Vein endothelial cell (primary cell): ENCODE measurements around a stretch of chr7.

DNA sequence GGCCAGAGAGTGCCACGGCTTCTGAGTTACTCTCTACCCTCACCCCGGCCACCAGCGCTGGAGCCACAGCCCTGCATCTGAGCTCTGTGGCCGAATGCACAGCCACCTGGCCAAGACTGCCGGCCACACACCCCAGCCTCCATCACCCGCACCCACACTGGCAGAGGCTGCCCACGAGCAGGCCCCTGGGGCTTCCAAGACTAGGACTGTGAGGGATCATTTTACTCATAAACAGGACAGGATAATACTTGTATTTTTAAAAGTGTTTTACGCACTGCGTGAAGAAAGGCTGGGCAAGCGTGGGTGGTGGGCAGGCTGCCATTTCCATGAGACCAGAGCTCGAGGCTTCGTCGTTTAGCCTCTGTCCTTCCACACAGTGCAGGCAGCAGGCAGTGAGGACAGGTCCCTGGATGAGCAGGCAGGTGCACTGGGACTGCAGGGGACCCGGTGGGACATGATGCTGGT, 35.6 kb upstream of the RNF32 start:
- CAGE, long polyA plus RNA: no peak

- CAGE, long polyA plus RNA: no peak
Observed at GRCh38 chr7:156650719-156651110, 10.1 kb downstream of the RNF32 start.

DNA sequence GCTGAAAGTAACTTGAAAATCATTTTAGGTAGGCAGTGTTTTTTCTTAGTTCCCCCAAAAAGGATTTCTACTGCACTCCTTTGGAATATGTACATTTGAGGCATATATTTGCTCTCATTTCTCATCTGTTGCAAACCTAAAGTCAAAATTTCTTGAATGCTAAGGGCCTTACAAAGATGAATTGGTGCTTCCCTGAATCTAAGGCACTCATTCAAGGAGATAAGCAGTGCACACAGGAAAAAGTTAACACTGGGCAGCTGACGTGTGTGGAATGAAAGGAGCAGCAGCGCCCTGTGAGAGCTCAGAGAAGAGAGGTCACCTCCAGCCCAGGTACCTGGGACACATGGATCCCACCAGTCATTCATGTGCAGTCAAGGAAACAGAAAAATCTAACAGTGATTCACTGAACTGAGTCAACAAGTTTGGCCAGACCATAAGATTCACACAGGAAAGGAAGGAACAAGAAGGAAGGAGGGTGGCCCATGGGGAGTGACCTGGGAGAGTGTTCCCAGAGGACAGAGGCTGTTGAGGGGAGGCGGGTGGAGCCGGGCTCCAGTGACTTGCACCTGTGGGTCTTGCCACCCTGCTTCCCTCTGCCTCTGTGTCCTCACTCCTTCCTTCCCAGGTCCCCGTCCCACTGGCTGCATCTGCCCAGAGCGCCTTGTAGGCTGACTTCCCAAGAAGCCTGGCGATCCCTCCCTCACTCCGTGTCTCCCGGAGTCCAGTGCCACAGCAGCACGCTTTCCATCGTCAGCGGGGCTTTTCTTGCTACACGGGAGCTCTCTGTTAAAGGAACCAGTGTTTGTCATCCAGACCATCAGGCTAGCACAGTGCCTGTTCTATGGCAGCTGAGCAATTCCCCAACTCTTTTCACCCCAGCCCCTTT, 27.6 kb downstream of the RNF32 start:
- CAGE, long polyA plus RNA: no peak

- CAGE, long polyA plus RNA: no peak
Observed at GRCh38 chr7:156725142-156725609, 84.6 kb downstream of the RNF32 start.

DNA sequence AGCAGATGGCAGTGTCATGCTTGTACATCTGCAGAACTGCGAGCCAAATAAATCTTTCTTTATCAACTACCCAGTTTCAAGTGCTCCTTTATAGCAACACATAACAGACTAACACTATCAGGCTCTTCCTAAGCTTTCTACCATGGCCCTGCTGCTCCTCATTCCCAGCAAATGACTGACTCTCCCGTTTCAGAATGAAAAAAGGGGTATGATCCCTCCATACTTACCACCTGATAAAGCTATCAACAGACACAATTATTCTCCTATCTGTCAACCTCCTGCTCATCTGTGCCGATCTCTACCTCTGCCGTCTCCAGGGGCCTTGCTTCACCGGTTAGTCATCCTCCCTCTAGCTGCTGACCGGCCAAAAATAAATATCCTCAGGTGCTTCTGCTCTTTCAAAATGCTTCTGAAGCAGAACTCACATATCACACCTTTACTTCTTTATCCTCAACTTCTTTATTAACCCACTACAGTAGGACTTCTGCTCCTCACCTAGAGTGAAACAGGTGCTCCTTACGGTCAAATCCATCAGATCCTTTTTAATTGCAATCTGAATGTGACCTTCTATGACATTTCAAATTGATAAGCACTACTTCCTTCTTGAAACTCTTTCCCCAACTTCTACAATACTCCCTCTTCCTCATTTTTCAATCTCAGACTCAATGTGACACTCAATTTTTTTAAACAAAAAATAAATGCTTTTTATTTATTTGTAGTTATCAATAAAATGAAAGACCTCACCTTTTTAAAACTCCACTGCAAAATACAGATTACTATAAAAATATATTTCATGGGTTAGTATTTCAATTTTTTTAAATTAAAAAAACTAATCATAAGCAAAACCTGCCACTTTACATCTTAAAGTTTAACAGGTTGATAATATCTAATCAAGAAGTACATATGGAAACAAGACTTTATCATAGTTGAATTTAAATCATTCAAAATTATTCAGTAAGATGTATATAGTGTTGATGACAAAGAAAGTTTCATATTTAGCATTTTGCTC, 63.1 kb downstream of the LMBR1 start:
- CAGE, long polyA plus RNA: no peak

- CAGE, long polyA plus RNA: no peak
Observed at GRCh38 chr7:156832357-156833075, 60.5 kb downstream of the LMBR1 start.

GRCh38 chr7:156891873-156892891, 801 bp downstream of the LMBR1 start:
- CAGE, long polyA plus RNA: no peak

DNA sequence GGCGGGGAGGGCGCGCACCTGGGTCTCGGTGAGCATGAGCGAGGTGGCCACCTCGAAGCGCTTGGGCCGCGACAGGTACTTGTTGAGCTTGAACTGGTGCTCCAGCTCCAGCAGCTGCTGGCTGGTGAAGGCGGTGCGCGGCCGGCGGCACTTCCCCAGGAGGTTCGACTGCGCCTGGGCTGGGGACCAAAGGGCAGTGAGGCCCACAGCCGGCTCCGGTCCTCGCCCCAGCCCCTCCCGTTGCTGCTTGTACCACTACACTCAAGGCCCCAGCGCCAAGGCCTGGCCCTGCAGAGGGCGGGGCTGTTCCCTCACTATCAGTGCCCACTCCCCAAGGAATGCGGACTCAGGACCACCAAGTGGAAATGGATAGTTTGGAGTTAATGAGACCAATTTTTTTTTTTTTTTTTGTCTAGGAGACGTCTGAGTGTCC, 4.0 kb downstream of the MNX1 start:
- CAGE, long polyA plus RNA: no peak

GRCh38 chr7:157010961-157011591, 613 bp upstream of the MNX1 start:
- CAGE, long polyA plus RNA: no peak

DNA sequence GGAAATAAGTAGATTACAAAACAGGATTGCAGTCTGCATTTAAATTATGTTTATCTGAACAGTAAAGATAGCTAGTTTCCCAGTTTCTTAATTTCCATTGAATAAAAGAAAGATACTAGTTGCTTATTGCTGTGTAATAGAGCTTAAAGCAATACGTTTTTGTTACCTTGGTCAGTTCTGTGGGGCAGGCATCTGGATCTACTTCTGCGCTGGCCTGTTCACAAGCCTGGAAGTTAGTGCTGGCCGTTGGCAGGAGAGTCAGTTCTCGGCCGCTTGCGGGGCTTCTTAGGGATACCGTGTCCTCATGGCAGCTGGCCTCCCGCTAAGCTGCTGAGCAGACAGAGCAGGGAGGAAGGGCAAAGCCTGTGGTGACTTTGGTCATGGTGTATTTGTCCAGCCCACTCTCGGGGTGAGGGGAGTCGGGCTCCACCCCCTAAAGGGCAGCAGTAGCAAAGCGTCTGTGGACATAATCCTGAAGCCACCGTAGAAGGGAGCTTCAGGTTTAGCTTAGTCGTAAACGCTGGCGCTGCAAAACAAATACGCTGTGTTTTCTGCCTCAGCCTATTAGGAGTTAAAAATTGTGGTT, 12.1 kb downstream of the UBE3C start:
- CAGE, long polyA plus RNA: no peak

- CAGE, long polyA plus RNA: no peak
Observed at GRCh38 chr7:157194146-157194931, 55.6 kb downstream of the UBE3C start.

- CAGE, long polyA plus RNA: no peak
Observed at GRCh38 chr7:157270945-157271567, 65.7 kb upstream of the DNAJB6 start.

- CAGE, long polyA plus RNA: no peak
Observed at GRCh38 chr7:157822508-157823069, 485.8 kb downstream of the DNAJB6 start.

DNA sequence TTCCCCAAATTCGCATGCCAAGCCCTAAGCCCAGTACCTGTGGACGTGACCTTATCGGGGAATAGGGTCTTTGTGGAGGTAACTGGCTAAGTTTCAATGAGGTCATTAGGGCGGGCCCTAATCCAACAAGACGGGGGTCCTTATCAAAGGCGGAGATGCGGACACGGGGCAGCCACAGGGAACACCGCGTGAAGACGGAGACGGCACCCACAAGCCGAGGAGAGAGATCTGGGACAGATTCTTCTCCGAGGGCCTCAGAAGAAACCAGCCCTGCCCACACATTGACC, 516.9 kb downstream of the DNAJB6 start:
- CAGE, long polyA plus RNA: no peak

DNA sequence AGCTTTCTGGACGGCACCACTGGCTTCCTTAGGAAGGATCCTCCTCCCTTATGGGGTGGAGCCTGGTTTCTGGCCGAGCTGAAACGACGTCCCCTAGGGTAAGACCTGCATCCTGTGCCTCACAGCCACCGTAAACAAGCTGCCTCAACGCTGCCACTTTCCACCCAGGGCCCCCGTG, 568.9 kb downstream of the DNAJB6 start:
- CAGE, long polyA plus RNA: no peak

- CAGE, long polyA plus RNA: no peak
Observed at GRCh38 chr7:158135428-158135828, 452.2 kb downstream of the PTPRN2 start.

DNA sequence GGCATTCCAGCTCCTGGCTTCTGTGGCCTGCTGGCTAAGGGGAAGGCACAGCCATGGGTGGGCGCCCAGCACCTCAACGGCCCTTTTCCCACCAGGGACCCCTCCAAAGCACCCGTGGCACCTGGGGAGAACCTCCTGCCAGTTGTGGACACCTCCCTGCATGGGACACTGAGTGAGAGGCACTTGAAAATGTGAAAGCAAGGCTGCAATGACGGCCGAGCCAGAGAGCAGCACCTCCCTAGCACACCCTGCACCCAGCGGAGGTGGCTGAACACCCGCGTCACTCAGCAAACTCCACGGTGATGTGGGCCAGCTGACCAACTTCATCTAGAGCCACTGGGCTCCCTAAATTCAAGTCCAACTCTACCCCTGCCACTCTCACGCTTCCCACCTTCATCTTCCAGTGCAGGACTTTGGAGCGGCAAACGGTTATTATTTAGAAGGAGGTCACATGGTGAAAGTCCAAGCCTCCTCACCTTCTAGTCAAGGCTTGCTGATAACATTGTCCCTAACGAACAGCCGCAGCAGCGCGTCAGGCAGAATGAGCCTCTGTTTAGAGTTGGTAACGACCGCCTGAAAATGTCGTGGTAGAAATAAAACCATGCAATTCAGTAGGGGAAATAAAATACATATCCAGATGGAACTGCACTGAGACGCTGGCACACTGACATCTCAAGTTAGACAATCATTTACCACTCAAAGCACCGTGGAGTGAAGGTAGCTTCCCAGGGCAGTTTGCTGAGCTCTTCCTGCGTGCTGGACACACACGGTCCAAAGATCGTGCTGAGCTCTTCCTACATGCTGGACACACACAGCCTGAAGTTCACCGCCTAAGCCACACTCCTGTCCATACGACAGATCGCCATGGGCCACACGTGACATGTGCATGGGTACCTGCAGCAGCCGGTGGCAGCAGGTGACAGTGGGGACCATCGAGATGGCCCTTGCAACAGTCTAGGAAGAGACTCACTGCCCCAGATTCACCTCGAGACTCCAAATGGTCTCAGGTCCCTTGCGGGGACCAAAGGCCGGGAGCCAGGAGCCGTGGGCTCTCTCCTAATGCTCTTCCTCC, 323.6 kb downstream of the PTPRN2 start:
- CAGE, long polyA plus RNA: no peak

DNA sequence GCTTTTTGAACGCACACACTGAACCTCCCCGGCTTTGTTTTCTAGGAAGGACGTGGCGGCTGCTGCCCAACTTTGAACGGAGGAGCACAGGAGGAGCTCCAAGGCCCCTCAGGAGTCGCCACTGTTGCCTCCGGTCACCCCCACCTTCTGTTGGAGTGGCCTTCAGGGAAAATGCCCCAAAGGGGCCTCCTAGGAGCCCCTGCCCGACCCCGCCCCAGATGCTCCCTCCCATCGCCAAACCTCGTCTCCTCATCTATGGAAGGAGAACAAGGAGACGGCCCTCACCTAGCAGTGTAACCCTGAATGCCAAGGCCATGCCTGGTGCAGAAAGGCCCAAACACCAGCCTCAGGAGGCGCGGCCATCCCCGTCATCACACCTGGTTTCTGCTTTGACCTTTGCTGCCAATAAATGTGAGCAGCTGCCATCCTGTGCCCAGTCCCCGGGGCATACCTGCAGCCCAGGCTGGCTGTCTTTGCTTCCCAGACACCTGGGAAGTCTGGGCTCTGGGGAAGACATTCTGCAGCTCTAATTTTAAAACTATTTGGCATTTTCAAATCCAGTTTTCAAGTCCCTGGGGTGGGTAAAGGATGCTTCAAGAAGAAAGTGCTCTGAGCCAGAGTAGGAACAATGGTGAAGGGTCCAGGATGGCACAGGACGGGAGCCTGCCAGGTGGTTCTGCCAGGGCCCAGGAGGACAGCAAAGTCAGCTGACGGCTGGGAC, 318.5 kb downstream of the PTPRN2 start:
- CAGE, long polyA plus RNA: no peak

GRCh38 chr7:158396970-158397781, 190.4 kb downstream of the PTPRN2 start:
- CAGE, long polyA plus RNA: no peak

DNA sequence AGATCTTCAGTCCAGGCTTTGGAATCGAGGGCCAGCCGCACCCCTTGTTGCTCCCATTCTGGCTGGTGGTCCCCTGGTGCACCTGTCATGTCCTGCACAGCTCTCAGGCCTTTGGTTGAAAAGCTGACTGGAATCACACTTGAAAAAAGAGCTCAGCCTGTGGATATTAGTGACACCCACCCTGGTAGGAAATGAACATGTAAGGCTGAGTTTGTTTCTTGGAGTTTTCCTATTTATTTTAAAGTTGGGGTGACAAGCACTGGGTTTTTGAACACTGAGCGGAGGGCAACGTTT, 166.6 kb downstream of the PTPRN2 start:
- CAGE, long polyA plus RNA: no peak